ENCODE data around the genes DTWD2, DMXL1 and TNFAIP8.

DNA sequence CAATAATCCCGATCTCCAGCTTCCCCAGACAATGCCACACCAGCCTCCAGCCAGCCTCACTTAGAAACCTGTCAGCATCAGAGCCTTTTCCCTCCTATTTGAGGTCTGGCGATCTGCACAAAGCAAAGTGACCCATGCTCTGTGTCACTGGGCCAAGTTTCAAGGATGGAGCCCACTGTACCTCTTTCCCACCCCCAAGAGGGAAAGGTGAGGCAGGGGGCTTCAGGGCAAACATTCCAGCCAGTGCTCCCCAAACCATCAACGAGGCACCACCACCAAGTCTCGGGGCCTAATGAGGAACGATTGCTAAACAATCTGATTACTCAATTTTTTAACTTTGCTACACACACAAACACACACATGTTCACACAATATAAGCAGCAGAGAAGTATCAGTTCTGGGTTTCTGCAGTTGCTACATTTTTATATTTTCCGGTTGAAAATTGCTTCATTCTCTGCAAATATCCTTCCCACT is 60.3 kb downstream of the FEM1C start:
- RRBS, result no CpG with 5 or more reads among the region's 6 CpGs

GRCh38 chr5:115571208-115571945 is 26.8 kb upstream of the FEM1C start:
- RRBS, result no CpG with 5 or more reads among the region's 6 CpGs

- RRBS, result no CpG with 5 or more reads among the region's 4 CpGs
Measured at GRCh38 chr5:115830304-115831029, 10.9 kb downstream of the ATG12 start.

GRCh38 chr5:116305889-116306273 is 221.1 kb downstream of the COMMD10 start:
- RRBS, result no CpG with 5 or more reads among the region's 1 CpG

- RRBS, result 96% methylated on average over 8 of the region's 28 CpGs
Measured at GRCh38 chr5:116447296-116447761, 127.3 kb downstream of the SEMA6A start.

DNA sequence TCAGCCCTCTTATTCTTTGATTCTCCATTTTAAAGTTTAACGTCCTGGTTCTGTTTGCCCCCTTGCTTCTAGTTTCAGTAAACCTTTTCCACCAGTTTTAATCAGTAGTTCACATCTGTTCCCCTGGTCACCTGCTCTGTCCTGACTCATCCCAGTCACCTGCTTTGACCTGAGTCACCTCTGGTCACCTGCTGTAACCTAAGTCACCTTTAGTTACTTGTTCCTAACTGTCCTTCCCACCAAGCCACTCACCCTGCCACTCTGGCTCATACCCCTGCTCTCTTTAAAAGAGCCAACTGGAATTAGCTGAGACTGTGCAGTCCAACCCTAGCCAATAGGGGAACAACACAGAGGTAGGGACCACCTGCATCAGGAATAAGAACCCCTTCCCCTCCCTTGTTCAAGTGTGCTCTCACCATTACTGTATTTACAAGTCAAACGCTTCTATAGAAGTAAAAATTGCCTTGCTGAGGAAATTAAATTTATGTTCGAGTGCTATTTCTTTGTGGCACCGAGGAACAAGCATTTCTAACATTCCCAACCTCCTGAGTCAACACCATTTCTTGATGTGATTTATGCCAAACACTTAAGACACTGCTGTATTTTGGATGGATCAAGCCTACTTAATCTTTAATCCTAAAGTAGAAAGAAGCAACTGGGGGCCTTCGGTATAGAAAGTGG is 42.8 kb downstream of the SEMA6A start:
- RRBS, result no CpG with 5 or more reads among the region's 5 CpGs

- RRBS, result 2% methylated on average over 46 of the region's 85 CpGs
Measured at GRCh38 chr5:116573756-116574746, 572 bp downstream of the SEMA6A start.

DNA sequence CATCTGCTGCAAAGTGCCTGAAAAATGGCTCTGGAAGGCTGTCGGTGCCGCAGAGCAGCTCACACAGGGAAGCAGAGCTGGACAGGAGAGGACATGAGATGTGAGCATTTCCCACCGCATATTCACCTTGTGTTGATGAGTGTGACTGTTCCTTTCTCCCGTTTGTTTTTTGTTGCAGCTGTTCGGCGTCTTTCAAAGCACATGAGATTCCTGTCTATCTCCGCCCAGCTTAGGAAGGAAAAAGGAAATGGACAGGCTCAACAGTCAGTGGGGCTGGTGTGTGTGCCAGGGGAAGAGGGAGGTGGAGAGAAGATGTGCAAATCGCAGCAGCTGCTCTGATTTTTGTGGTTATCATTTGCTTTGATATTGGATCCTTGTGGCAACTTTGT is 165.0 kb upstream of the SEMA6A start:
- RRBS, result no CpG with 5 or more reads among the region's 8 CpGs

DNA sequence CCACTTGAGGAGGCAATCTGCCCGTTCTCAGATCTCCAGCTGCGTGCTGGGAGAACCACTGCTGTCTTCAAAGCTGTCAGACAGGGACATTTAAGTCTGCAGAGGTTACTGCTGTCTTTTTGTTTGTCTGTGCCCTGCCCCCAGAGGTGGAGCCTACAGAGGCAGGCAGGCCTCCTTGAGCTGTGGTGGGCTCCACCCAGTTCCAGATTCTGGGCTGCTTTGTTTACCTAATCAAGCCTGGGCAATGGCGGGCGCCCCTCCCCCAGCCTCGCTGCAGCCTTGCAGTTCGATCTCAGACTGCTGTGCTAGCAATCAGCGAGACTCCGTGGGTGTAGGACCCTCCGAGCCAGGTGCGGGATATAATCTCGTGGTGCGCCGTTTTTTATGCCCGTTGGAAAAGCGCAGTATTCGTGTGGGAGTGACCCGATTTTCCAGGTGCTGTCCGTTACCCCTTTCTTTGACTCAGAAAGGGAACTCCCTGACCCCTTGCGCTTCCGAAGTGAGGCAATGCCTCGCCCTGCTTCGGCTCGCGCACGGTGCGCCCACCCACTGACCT is 958.4 kb upstream of the SEMA6A start:
- RRBS, result no CpG with 5 or more reads among the region's 26 CpGs

DNA sequence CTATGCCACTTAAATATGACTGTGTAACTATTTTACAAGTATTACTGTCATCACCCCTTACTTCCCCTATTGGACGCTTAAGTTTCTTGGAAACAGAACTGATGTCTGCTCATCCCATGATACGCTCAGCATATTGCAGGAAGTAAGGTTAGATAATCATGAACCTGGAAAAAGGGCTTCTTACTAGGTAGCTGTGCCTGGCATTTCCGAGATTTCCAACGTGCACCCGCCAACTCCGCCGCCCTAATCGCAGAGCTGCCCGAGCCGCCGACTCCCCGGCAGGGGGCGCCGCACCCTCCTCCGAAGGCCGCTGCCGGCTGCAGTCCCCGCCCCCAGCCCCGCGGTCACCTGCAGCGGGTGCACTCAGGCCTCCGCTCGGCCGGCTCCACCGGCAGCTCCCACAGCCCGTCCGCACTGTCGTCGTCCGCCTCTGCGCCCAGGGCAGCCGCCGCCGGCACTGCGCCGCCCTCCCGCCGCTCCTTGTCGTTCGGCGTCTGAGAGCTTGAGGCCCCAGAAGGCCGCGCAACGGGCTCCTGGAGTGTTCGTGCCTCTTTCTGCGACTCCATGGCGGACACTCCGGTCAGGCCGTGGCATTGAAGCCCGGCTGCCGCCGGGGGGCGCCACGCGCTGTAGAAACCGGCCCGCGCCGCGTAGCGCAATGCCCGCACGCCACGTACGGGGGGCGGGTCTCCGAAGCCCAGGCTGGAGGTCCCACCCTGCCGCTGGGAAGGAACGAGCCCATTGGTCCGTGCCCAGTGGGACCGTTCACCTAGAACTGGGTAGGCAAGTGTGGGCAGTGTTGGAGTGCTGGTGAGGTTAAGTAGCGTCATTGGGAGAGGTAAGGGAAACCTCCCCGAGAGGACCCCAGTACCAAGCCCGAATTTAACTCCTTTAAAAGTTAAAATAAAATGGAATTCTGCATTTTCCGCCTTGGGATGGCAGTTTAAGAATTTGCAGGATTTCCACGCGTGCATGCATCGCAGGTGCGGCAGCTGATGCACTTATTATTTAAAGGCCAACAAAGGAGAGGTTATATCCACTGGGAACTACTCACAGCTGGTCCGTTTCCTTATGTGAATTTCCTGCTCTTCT is at the start of gene DTWD2:
TSS of gene DTWD2 (minus strand) at position 602 of the 1,092 bp plus-strand sequence.
- RRBS, result 2% methylated on average over 32 of the region's 80 CpGs

GRCh38 chr5:119070344-119070984 is 423 bp upstream of the DMXL1 start:
- RRBS, result no CpG with 5 or more reads among the region's 21 CpGs

GRCh38 chr5:119070985-119071538 is at the start of gene DMXL1:
Gene DMXL1 (plus strand): TSS chr5:119071087.
- RRBS, result under 1% methylated on average over 20 of the region's 58 CpGs

GRCh38 chr5:119140899-119141405 is 70.1 kb downstream of the DMXL1 start:
- RRBS, result no CpG with 5 or more reads among the region's 1 CpG

GRCh38 chr5:119170824-119171205 is 99.9 kb downstream of the DMXL1 start:
- RRBS, result no CpG with 5 or more reads among the region's 2 CpGs

- RRBS, result no CpG with 5 or more reads among the region's 2 CpGs
Measured at GRCh38 chr5:119271609-119271920, 84.3 kb upstream of the TNFAIP8 start.

DNA sequence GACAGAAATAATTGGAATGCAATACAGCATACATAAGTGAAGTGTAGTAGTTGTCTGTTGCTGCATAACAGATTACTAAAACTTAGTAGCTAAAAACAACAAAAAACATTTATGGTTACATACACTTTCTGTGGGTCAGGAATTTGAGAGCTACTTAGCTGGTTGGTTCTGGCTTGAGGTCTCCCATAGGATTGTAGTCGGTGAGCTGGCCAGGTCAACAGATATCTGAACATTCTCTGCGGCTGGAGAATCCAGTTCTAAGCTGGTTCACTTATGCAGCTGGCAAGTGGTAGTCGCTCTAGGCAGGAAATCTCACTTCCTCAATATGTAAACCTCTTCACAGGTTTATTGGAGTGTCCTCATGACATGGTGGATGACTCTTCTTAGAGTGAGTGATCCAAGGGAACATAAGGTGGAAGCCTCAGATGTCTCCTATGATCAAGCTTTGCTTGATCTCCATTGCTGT is 65.7 kb upstream of the TNFAIP8 start:
- RRBS, result no CpG with 5 or more reads among the region's 3 CpGs

DNA sequence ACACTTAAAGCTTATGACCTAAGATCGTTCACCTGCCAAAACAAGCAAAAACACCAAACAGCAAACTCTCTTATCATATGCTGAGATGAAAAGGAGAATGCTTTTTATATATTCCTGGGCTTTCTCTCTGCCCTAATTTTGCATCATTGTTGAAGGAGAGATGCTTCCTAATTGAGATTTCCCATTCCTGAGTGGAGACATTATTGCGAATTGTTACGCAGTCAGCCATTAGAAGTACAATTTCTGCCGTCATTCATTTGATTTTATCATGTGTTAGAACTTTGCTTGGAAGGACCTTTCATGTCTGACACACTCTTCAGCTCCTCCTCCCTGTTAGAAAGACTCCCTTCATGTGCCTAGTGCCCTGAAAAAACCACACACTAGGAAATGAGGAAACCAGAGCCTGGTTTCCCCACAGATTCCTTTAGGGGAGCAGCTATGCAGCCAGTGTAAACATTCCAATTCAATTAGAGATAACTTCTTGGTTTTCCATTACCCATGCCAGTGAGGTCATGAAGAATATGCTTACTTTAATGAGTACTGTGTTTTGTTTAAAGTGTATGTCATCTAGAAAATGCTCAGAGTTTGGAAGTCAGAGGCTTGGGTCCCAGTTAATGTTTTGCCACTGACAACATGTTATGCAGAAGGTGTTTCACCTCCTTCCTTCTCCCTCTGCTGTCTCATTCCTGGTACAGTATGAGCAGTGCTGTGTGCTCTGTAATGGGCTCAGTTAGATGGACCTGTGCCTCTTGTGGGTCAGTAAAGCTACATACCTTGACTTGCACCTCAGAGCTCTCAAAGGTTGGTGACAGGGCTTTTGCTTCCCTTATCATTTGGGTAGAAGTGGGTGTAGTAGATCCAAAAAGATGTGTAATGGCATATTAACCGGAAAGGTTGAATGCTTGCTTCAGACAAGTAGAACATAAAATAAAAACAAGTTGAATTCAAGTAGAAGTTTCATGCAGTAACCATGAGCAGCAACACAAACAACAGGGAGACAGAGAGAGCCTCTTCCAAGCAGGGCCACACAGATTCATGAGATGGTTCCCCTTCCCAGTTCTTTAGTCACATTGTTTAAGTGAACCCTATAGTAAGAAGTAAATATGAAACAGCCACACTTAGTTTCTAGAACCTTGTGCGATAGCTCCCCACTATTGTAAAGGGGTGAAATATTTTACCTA is 52.7 kb upstream of the TNFAIP8 start:
- RRBS, result no CpG with 5 or more reads among the region's 6 CpGs

- RRBS, result no CpG with 5 or more reads among the region's 10 CpGs
Measured at GRCh38 chr5:119322135-119323029, 33.4 kb upstream of the TNFAIP8 start.

DNA sequence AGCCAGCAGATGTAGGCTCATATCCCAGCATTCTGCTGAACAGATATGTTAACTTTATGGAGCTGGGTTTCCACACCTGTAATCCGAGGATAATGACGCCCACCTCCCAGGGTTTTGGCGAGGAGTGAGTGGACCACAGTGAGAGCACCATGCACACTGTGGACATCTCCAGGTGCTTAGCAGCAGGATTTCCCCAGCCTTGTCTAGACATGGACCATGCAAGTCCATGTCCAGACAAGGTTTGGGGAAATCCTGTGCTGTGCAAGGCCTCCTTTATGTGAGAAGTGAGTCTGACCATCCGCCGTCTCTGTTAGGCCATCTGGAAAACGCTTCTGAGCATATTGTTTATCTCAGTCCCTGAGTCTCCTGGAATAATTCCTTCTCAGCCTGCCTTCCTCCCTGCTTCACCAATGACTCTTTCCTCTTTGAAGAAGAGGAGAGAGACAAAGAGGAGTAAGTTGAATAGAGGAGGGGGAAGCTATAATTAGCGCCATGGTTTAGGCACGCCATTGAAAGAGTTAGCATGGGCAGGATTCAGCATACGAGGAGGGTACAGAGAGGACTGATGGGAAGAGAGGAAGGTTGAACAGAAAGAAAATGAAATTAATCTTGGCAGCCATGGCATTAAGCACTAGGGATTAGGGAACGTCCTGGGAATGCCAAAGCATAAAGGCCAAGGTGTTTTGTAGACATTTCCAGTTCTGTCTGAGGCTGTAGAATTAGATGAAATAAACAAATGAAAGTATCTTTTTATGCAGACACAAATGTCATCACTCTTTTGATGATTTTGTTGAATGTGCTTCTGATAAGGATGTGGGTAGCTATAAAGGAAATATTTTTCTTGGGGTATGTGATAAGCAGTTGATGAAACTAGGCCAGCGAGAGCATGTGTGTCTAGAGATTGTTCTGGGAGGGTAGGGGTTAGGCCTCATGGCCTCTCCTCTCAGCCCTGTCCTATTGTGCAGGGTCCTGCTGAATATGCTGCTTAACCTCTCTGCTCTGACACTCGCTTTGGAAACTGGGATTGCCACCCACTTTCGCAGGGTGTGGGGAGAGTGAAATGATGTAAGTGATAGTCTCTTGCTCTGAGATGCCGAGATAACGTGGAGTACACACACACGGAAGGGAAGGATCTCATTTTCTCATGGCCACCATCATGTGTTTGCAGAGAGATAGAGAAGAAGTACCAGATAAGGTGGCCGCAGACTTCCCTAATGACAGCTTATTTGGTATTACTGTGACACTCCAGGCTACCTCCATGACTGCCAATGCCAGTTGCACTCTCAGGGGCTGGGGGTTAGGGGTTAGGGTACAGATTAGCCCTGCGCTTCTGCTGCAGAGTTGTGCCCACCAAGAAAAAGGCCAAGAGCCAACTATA is 25.7 kb upstream of the TNFAIP8 start:
- RRBS, result no CpG with 5 or more reads among the region's 18 CpGs

- RRBS, result 1% methylated on average over 9 of the region's 61 CpGs
Measured at GRCh38 chr5:119355551-119356667, at the start of gene TNFAIP8. Gene TNFAIP8 (plus strand): TSS chr5:119356019.